Glomerular endothelial cell (primary cell): ENCODE data around the gene ENSG00000284188.

GRCh38 chr1:240406128-240406739 is 205.7 kb downstream of the GREM2 start:
- RAMPAGE, long total RNA = no peak

GRCh38 chr1:240609436-240609982 is 2.4 kb downstream of the GREM2 start:
- RAMPAGE, long total RNA = no peak

DNA sequence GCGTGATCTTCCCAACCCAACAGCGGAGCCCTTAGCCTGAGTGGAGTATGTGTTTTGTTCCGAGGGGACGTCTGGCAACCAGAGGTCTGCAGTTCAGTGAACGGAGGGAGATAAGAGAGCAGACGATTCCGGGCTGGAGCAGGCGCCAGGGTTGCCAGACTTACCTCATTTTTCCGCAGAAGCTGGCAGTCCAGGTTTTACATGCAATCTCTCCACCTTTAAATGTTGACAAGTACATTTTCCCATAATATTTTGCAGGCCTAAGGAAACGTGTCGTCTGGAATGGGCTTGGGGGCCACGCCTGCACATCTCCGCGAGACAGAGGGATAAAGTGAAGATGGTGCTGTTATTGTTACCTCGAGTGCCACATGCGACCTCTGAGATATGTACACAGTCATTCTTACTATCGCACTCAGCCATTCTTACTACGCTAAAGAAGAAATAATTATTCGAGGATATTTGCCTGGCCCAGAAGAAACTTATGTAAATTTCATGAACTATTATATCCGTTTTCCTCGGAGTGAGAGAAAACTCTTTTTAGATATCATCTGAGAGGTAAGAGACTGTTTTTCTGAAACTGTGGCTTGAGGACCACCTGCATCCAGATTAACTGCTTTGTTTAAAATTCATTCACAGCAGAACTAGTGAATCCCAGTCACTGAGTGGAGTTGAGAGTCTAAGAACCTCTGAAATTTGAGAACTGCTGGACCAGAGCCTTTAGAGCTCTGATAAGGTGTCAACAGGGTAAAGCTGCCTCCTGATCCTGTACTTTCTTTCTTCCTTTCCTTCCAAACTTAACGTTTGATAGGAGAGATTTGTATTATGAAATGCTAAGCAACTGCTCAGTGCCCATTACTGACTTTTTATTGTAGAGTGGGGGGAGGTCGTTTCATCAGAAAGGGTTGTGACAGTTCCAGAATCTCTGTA is 732 bp downstream of the EXO1 start:
- RAMPAGE, long total RNA = no peak

GRCh38 chr1:242051331-242051810 is 52.5 kb upstream of the MAP1LC3C start:
- RAMPAGE, long total RNA = no peak

GRCh38 chr1:243185901-243186513 is 69.1 kb downstream of the CEP170 start:
- RAMPAGE, long total RNA = no peak

DNA sequence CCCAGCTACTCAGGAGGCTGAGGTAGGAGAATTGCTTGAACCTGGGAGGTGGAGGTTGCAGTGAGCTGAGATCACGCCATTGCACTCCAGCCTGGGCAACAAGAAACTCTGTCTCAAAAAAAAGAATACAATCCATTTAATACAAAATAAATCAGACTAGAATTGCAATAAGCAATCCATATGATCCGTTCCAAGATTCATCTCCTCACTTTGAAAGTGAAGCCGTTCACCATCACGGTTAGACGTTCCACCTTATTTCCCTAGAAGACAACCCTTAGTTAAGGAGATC is 14.9 kb downstream of the CEP170 start:
- RAMPAGE, long total RNA = no peak

DNA sequence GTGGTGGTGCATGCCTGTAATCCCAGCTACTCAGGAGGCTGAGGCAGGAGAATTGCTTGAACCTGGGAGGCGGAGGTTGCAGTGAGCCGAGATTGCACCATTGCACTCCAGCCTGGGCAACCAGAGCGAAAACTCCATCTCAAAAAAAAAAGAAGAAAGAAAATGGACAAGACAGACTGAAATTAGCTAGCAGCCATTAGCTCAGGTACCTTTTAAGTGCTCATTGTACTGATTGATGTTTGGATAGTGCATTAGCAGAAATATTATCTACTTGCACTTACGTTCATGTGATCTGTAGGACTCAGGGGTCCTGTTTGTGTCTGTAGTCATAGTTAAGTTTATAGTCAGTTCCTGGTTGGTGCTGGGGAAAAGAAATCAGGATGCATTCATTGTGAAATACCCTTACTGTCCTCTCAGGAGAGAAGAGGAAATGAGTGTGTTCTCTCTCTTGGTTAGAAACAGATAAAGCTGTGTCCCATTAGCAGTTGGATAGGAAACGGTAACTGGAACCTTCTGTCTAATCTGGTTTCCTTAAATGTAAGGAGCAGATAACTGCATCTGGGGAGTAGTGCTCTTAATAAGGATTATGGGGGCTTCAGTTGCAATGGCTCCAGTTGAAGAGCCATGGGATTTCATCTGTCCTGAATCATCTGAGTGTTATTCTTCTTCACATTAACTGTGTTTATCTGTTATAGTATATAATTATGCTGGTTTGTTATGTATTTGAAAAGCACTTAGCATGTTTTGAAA is 8.8 kb downstream of the SDCCAG8 start:
- RAMPAGE, long total RNA = no peak

GRCh38 chr1:243268619-243270018 is 13.3 kb downstream of the SDCCAG8 start:
- RAMPAGE, long total RNA = no peak

- RAMPAGE, long total RNA = no peak
Observed at GRCh38 chr1:243447268-243447828, 191.5 kb downstream of the SDCCAG8 start.

DNA sequence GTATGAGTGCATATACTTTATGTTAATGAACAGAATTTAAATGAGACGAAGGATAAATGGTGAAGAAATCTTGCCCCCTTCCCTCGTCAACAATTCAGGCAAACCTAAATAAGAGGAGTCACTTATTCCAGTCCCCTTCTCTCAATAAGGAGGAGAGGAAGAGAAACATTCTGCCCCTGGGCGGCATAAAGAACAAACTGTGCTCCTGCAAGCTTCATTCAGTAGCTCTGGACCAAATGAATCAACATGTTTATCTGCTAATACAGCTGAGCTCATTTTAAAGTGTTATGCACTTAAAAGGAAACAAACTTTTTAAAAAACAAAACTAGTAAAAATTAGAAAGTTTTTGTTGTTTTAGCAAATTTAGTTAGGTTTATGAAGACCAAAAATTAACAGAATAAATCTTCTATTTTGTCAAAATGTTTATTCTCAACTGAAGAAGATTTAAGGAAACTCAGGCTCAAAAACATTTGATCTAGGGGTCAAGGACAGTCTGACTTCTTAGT is 58.4 kb downstream of the AKT3 start:
- RAMPAGE, long total RNA = no peak

- RAMPAGE, long total RNA = no peak
Observed at GRCh38 chr1:244065451-244065908, 14.4 kb downstream of the ZBTB18 start.

DNA sequence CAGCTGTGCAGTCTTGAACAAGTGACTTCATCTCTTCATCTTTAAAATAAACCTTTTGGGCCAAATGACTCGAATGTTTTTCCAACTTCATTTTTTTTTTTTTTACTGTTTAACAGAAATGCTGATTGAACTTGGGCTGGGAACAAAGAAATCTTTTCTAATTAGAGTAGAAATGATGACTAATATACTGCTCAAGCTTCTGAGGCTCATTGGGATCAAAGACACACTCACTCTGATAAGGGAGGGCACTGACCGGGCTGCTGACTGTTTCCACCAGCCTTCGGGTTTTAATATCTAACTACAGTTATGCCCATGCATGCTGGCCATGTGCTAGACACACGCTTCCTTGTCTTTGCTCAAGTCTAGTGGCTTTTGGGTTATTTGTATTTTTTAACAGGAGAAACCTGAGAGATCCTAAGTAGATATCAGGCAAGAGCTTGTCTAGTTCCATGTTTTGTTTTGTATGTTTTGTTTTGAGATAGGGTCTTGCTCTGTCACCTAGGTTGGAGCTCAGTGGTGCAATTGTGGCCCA is 16.8 kb downstream of the ZBTB18 start:
- RAMPAGE, long total RNA = no peak

- RAMPAGE, long total RNA = no peak
Observed at GRCh38 chr1:244163804-244164540, 112.9 kb downstream of the ZBTB18 start.

DNA sequence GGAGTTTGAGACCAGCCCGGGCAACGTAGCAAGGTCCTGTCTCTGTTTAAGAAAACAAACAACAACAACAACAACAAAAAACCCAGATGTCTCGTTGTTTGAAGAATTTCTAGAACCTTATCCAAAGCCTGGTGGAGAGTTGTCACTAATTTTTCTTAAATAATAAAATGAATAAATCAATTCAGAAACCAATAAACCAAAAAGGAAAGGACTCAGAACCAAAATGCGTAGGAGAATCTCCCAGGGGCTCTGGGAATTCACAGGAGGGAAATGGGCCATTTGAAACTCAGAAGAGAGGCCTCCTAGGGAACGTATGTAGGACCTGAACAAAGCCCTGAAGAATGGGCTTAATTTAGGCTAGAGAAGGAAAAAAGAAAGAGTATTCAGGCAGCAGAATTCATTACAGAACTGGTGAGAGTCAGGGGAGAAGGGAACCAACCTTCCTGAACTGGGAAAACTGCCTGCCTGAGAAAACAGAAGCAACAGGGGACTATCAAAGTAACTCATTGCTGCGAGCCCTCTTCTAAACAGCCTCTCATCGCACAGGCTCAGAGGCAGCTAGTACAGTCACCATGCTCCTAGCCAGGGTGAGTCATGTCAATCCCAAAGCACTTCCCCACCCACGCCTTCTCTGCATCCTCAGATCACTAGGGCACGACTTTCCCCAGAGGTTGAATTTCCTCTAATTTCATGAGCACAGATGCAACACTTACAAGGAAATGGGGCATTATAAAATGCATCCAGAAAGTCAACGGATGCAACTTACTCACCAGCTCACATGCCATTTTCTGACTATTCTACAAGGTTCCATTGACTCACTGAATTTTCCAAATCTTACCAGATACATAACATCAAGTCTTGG is 1.1 kb downstream of the C1orf100 start:
- RAMPAGE, long total RNA = no peak

- RAMPAGE, long total RNA = no peak
Observed at GRCh38 chr1:244362097-244362791, 9.8 kb downstream of the C1orf100 start.

DNA sequence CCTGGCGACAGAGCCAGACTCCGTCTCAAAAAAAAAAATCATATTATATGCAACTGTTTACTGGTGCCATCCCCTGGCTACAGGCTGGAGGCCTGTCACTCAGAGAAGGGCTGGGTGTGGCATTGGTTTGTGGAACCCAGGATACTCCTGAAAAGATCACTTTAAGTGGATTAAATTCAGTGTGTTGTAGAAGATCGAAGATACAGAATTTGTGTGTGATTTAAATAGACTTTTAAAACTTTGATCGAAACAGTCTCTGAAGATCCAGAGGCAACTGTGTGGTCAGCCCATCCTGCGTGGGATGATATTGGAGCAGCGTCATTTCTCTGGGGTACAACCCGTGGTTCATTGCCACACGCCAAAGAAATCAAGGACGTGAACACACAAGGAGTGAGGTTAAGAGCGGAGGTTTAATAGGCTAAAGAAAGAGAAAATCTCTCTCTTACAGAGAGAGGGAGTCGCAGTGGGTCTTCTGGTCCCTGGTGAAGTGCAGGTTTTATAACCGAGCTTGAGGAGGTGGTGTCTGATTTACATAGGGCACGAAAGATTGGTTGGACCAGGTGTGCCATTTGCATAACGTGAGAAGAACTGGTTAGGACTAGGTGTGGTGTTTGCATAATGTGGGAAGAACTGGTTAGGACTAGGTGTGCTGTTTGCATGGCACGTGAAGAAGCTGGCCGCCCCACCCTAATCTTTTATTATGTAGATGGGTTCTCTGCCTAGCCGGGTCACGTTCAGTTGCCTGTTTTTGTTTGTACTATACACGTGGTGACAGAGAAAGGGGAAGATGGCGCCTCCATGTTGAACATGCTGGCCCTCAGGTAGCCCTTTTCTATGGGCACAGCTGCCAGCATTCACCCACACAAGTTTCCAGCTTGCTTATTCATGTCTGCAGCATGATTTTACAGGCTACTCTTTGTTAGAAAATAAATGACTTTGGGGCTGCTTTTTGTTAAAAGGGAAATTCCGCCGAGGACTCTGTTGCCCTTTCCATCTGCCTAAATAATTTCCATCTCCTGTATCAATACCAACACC is 17.0 kb downstream of the C1orf100 start:
- RAMPAGE, long total RNA = no peak

- RAMPAGE, long total RNA = no peak
Observed at GRCh38 chr1:244730308-244731691, at the start of gene ENSG00000284188. Gene ENSG00000284188, minus strand, starts transcription at chr1:244731015.

DNA sequence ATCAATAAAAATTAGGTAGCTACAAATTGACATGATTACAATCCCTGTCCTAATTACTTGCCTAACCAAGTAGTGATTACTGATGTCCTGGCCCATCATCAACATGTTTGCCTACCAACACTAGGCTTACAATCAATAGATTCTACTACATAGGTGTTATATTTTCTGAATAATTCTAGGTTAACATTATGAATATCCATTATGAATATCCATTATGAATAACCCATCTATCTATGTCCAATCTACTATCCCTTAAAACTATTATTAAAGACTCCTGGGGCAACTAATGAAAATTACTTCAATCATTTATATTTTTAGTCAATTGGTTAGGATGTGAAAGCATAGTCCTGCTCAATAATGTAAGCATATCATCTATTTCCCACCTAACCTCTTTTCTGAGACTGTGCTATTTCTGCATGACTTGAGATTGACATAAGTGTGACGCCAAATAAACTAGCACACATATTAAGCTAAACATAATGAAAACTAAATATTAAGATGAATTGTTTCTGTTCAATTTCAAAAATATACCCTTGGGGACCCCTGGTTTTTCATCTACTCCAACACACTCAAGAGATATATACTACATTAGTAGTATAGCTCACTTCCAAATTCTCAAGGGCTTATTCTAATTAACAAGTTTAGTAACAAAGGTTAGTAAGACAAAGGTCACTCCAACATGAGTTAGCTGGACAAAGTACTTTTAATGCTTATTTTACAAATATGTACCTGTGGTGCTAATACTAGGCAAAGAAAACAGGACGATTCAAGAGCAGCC is 14.3 kb downstream of the COX20 start:
- RAMPAGE, long total RNA = no peak

GRCh38 chr1:244862399-244862756 is 2.0 kb downstream of the HNRNPU start:
- RAMPAGE, long total RNA = no peak

DNA sequence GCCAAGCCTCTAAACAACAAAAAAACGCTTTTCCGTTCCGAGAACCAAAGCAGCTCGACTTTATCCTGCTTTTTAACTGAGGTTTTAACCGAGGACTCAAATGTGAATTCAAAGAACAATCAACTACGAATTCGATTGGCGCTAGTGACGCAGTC is 1.7 kb downstream of the HNRNPU start:
- RAMPAGE, long total RNA = no peak